Iris pigment epithelial cell (primary cell): ENCODE data around the gene RWDD3.

- RRBS, result no CpG with 5 or more reads among the region's 9 CpGs
These were observed 102.0 kb downstream of the BCAR3 start for GRCh38 chr1:93579484-93580212.

DNA sequence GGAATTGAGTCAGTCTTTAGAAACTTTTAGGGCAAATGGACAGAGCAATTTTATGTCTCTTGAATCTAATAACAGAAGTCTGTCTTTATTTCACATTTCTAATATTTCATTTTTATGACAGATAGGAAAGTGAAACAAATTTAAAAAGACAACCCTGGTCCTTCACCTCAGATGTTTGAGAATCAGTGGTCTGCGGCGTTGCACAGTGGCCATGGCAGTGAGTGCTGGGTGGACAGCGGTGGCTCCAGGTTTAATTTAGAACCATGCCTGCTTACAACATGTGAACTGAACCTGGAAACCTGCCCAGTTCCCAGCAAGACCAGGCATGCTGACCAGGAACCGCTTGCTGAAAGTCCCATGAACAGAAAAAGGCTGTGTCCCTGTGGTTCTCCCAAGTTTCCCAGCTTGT is 88.7 kb downstream of the BCAR3 start:
- RRBS, result no CpG with 5 or more reads among the region's 4 CpGs

- RRBS, result no CpG with 5 or more reads among the region's 7 CpGs
These were observed 10.9 kb upstream of the BCAR3 start for GRCh38 chr1:93692301-93693229.

DNA sequence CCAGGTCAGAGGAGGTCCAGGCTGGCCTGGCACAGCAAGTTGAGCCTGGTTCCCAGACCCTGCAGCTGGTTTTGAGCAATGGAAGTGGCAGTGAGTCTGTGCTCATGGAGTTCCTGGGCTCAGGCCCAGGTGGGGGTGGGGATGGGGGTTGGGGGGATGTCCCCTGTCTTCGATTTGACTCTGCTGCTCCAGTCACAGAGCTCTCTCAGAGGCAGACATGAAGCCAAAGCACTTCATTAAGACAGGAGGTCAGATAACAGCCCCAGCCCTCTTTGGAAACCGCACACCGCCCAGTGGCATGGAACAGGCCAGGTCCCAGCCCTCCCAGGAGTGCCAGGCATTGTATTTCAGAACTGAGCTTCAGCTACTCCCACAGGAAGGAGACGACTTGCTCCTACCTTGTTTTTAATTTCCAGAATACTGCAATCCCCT is 20.8 kb upstream of the BCAR3 start:
- RRBS, result no CpG with 5 or more reads among the region's 4 CpGs

DNA sequence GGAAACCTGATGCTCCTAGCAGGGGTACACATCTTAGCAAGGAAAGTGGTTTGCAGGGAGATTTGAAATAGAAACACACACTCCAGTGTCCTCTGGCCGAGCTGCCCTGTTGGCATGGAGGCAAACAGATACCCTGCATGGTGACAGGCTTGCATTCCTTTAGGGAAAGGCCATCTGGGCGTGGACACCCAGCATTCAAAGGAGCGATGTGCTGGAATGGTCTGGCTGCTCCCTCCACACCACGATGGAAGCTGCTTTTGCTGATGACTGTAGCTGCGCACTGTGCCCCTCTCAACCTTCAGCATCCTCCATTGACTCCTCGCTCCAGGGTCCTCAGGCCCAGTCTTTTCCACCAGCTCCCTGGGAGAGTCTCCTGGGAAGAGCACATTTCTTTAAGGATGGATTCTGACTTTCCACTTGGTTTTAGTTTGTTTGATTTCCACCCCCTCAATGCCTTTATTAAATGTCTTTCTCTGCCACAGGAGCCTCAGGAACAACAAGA is 41.6 kb upstream of the BCAR3 start:
- RRBS, result no CpG with 5 or more reads among the region's 6 CpGs

DNA sequence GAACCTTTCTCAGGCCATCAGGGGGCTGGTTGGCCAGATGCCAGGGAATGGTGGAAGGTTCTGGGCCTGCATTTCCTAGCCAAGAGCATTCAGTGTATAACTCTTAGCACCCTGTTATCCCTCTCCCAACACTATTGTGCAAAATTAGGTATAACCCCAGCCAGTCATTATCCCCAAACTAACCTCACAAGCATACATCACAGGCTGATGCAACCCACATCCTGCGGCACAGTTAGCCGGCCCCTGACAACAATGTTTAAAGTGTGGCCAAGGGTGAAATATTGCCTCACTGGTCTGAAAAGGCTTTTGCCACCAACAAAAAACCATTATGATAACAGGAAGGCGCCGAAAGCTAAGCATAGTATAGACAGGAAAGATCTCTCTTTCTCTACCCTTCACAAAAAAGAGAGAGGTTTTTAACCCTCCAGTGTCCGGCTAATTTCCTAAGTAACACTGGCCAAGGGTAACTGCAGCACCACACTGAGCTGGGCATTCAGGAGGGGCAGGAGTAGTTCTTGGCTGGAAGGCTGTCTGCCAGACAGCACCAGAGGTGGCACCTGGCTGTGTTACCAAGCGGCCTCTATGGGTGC is 77.4 kb upstream of the BCAR3 start:
- RRBS, result no CpG with 5 or more reads among the region's 6 CpGs

DNA sequence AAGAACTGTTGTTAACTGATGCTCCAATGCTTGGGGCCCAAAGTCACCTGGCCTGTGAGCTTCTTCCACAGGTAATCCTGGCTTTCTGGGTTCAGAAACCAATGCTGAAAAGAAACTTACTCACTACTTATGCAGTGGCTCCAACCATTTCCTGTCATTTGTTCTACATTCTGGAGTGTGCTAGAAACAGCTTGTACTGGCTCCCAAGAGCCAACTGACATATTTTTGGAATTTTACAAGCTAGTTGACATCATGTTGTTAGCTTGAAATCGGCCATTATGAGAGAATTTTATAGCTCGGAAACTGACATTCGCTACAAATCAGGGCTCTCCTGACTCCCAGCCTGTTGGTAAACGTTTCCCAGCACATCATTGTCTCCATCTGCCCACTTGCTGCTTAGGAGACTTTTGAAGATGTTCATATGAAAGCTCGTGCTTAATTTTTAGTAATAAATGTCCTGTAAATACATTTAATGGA is 67.3 kb downstream of the DNTTIP2 start:
- RRBS, result no CpG with 5 or more reads among the region's 5 CpGs

GRCh38 chr1:94048204-94049226 is 72.4 kb downstream of the ABCA4 start:
- RRBS, result no CpG with 5 or more reads among the region's 13 CpGs

GRCh38 chr1:94246097-94246338 is 8.6 kb upstream of the ARHGAP29 start:
- RRBS, result no CpG with 5 or more reads among the region's 1 CpG

- RRBS, result no CpG with 5 or more reads among the region's 17 CpGs
These were observed 89.8 kb upstream of the ARHGAP29 start for GRCh38 chr1:94327055-94327625.

DNA sequence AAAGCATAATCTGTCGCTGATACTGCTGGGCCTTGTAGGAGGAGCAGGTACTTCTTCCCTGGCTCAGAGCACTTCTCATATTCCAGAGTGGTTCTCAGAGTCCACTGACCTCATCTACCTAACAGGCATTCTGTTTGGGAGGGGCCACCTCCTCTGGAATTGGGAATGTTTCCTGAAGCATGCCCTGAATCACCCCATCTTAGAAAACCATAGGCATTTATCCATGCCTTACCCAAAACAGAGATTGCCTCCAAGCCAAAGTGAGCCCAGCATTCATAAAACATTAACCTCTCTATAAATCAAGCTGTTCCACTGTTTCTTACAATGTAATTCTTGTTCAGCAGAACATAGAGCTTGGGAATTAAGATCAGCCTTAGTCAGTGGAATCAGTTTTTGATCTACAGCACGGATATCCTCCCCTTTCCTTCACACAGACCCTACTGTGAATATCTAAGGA is 35.2 kb downstream of the SLC44A3 start:
- RRBS, result no CpG with 5 or more reads among the region's 2 CpGs

DNA sequence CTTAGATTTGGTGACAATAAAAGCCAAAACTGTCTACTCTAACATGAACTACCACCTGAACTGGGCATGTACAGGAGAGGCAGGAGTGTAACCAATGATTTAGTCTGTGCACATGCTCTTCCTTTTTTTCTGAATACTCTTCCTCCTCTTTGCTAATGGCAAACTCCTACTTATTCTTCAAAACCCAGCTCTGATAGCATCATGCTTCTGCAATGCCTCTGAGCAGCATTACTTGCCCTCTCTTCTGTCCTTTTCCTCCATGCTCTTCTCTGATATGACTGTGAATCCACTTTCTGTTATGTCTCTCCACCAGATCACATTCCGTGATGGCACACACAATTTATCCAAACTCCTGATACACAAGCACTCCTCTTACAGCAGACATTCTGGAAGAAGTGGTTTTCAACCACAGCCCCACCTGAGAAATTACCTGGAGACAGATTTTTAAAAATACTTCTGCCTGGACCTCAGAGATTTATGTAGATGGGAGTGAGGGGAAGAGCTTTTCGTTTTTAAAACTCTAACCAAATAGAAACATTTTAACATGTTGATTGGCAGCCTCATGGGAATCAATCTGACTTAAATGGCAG is 31.3 kb downstream of the CNN3 start:
- RRBS, result no CpG with 5 or more reads among the region's 2 CpGs

GRCh38 chr1:95043201-95043701 is 29.5 kb downstream of the ALG14 start:
- RRBS, result no CpG with 5 or more reads among the region's 7 CpGs

DNA sequence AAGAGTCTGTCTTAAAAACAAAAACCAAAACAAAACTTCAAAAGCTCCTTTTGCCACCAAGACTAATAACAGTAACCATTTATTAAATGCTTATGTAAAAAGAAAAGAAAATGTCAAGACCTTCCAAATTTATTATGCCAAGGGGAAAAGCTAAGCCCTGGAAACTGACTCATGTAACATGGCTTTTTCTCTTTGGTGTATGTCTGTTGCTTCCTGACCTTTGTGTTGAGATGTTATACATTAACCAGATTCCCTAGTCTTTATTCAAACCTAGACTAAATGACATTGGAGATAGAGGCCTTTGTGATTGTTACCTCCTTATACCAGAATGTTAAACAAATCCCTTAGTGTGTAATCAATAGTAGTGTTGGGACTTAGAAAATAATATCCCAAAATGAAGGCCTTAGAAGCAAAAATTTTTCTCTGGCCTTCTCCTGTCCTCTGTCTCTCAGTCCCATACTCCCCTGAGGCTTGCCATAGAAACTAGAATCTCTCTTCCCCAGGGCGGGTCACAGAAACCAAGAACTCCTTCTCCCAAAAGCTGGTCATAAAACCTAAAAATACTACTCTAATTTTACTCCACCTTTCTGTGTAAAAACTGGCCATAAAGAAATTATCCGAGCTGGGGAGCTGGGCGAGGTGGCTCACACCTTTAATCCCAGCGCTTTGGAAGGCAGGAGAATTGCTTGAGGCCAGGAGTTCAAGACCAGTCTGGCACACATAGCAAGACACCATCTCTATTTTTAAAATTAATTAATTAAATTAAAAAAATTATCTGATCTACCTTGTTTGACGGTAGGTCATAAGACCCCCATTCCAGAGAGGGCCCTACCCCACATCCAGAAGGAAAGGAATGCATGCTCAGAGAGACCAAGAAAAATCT is 3.2 kb downstream of the ALG14 start:
- RRBS, result no CpG with 5 or more reads among the region's 5 CpGs

DNA sequence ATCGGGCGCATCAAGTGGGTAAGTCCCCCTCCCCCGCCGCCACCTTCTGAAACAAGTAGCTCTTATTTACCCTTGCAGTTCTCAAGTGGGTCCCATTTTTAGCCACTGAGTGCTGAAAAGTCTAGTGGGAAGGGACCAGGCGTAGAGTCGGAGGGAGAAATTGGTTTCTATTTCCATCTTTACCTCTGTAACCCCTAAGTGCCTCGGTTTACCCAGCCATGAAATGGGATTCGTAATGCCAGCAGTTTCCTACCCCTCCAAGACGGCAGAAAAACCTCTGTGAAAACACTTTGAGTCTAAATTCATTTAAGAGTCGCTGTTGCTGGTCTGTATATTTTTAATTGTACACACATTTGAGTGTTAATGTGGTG is 904 bp downstream of the TLCD4 start:
- RRBS, result no CpG with 5 or more reads among the region's 10 CpGs

DNA sequence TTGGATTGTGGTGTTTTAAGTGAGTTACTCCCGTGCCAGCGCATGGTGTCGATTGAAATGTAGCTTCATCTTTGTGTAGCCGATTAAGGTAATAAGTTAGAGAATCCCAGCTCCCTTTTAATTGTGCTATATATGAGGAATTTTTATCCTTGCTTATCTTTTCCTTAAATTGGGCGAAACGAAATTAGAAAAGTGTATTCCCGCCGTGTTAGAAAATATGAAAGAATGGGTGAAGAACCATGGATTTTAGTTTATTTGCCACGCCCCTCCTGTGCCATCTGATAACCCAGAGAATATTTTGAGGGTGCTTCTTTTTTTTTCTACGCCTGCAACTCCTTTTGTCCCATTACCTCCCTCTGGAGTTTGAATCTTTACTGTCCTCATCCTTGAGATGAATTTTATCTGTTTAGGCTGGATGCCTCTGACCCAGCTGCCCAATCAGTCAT is 1.5 kb downstream of the TLCD4 start:
- RRBS, result no CpG with 5 or more reads among the region's 10 CpGs

GRCh38 chr1:95233766-95234921 is at the start of gene RWDD3:
Gene RWDD3 (plus strand): TSS chr1:95234210.
- RRBS, result 3% methylated on average over 5 of the region's 86 CpGs

DNA sequence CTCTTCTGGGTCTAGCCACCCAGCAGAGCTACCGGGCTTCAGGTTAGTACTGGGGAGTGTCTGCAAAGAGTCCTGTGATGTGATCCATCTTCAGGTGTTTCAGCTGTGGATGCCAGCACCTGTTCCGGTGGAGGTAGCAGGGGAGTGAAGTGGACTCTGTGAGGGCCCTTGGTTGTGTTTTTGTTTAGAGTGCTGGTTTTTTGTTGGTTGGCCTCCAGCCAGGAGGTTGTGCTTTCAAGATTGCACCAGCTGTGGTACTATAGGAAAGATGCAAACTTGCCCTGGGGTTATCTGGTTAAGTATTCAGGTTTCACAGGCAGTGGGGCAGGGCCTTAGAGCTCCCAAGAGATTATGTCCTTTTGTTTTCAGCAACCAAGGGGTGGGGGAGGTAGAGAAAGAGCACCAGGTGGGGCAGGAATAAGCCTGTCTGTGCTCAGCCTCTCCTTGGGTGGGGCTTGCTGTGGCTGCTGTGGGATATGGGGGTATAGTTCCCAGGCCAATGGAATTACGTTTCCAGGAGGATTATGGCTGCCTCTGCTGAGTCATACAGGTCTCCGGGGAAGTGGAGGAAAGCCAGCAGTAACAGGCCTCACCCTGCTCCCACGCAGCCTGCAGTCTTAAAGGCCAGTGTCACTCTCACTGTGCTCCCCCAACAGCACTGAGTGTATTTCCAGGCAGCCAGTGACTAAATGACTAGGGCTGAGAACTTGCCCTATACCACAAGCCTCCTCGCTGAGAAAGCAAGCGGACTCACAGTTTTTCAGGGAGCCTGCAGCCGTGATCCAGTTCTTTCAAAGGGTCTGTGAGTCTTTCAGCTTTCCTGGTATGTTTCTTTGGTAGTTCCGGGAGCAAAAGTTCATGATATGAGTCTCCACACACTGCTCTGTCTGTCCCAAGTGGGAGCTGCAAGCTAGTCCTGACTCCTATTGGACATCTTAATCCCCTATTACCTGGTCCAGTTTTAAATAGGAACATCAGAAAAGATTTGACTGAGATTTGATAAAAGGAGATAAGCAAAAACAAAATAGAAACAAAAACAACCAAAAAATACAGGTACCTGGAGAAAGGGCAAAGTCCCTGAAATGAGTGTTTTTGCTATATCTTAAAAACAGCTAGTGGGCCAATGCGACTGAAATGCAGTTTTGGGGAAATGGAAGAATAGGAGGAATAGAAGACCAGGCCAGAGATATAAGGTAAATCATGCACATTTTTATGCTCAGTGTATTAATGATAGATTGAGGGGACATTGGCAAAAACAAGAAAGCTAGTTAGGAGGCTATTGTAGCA is 508.8 kb downstream of the RWDD3 start:
- RRBS, result 78% methylated on average over 1 of the region's 10 CpGs

- RRBS, result no CpG with 5 or more reads among the region's 4 CpGs
These were observed 296.1 kb upstream of the PTBP2 start for GRCh38 chr1:96425463-96425852.

GRCh38 chr1:97137887-97138633 is 416.5 kb downstream of the PTBP2 start:
- RRBS, result 25% methylated on average over 1 of the region's 8 CpGs